Transverse colon (tissue), 4 donors: ENCODE measurements around a stretch of chr5.

GRCh38 chr5:179658439-179658857, 22.4 kb downstream of the CBY3 start:
- PRO-cap, result no peak
- RAMPAGE, long total RNA, 4 experiments, result no peak in any of the 4 experiments

DNA sequence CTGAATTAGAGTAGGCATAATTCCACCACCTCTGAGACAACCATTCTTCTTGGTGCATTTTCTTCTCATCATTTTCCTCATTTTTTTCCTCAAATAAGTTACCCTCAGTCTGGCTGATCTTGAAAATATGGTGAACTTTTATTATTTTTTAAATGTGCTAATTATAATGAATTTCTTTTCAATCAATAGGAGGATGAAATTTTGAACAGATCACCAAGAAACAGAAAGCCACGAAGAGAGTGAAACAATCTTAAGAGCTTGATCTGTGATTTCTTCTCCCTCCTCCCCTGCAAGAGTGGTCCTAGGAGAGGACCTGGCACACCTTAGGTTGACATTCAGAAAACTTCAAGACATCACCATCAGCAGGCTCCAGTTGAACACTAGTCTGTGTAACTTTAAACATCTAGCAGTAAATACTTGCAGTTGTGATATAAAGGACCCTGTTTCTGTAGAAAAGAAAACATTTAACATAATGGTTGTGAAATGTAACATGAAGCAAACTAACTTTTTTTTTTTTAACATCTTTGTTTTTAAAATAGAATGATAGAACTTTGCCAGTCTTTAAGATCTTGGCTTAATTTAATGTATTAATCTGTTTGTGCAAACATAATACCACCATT, 4.1 kb upstream of the MAML1 start:
- PRO-cap, result no peak
- RAMPAGE, long total RNA, 4 experiments, result no peak in any of the 4 experiments

DNA sequence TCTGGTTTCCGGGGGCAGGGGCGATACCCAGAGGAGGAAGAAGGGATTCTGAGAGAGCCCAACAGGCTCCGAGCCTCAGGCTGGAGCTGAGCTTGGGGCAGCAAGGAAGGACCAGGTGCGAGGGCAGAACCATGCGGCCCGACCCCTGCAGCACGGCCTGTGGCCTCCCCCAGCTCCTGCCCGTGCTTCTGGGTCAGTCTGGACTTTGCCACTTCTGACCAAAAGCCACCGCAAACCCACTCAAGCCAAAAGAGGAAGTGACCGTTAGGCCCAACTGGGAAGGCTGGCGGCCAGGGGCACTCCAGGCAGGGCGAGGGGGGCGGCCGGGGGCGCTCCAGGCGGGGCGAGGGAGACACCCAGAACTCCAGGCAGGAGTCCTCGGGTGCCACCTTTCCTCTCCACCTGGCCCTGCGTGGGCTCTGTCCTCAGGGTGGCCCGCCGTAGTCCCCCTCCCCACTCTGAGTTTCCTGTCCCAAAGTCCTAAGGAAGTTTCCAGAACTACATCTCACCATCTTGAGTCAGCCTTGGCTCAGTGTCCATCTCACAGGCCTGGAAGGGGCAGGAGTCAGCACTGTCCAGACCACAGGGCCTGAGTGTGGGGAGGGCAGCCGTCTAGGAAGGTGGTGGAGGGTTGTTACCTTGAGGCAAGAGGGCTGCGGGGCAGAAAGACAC, 986 bp upstream of the LTC4S start:
- PRO-cap, result no peak
- RAMPAGE, long total RNA, 4 experiments, result no peak in any of the 4 experiments

DNA sequence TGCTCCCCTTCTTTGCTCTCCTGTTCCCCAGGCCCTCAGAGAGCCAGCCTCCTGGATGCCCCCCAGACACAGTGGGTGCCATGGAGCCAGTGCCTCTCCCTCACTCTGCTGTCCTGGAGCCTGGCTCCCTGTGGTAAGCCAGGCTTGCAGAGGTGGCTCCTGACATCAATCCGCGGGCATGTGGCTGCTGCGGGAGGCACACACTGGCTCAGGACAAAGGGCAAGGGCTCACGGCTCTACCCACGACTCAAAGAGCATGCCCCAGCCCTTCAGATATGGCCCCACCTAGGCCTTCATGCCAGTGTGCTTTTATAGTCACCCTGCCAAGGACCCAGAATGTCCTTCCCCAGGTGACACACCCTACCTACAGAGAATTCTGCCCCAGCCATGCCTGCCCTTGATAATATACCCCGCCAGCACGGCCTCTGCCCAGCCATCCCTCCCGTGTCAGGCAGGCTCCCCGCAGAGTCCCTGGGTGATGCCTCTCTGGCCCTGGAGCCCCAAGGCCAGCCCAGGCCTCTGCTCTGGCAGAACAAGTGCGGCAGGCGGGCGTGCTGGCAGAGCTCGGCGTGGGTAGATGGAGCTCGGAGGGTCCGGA, 1.6 kb downstream of the MGAT4B start:
- PRO-cap, result bidirectional peak, plus-strand start at position 336 of the sequence, minus-strand start at position 180 of the sequence
- RAMPAGE, long total RNA, 4 experiments, result start-site peak on the minus strand in 2 of 4 experiments, centred at positions 249 to 253 of the sequence, 16 to 18 reads per replicate

DNA sequence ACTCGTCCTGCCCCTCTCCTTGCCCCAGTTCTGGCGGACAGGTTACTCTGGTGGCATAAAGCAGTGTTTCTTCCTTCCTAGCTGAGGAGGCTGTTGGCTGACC, 831 bp upstream of the SQSTM1 start:
- PRO-cap, result no peak
- RAMPAGE, long total RNA, 4 experiments, result no peak in any of the 4 experiments

DNA sequence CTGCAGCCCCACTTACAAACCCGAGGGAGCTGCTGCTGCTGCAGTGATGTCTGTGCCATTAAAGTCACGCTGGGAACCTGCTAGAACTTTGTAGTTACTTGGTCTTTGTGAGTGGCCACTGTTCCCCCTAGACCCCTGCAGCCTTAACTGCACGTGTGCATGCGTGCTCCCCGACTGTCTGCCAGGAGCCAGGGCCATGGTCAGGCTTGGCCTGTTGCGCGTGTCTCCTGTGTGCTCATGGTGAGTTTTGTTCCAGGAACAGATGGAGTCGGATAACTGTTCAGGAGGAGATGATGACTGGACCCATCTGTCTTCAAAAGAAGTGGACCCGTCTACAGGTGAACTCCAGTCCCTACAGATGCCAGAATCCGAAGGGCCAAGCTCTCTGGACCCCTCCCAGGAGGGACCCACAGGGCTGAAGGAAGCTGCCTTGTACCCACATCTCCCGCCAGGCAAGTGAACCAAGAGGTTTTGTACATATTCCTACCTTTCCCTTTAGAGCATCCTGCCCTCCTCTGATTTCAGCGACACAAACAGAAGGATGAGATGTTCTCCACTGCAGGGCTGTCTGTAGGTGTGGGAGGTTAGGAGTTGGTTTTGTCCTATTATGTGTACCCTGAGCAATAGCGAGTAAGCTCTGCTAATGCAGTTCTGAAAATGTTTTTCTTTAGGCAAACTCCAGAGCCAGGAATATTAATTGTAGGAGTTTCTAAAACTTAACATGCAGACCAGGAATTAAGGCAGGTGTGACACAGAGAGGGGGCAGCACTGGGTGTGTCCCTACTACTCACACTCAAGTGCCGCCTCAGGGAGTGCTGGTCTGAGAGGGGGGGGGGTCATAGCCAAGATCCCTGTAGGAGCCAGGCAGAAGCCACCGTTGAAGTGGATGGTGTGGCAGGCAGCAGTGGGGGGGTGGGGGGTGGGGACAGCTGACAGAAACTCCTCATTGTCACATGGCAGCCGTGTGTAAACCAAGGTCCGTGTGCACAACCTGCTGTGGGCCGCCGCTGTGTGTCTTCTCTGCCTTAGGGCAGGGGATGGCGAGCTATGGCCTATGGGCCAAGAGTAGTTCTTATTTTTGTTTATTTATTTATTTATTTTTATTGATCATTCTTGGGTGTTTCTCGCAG, 13.0 kb downstream of the SQSTM1 start:
- PRO-cap, result no peak
- RAMPAGE, long total RNA, 4 experiments, result no peak in any of the 4 experiments

DNA sequence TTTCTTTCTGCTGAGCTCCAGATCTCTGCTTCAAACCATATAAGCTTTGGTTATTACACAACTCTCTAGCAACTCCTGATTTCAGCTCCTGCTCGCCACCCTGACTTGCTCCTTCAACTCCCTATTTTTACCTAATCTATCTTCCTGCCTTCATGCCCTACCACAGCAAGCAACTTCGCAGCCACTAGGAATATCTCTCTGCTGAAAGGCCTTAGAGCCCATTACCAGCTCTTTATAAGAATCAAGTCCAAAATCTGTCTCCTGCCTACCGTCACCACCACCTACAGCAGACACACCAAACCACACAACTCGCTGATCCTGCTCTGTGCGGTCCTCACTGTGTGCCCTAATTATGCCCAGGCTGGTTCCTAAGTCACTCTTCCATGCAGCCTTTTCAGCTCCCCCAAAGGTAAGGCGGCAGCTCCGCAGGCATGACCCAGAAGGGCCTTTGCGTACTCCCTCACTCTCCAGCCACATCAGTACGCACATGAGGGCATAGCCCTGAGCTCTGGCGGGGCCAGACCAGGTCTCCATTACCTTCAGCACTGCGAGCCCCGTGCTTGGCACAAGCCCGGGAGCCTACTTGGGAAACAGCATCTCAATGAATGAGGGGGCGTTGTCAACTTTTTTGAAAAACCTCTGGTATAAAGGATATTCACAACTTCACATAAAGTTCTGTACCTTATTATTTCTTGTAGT, 48.8 kb upstream of the TBC1D9B start:
- PRO-cap, result no peak
- RAMPAGE, long total RNA, 4 experiments, result start-site peak on the minus strand in 1 of 4 experiments, centred at position 280 of the sequence, 7 reads per replicate

DNA sequence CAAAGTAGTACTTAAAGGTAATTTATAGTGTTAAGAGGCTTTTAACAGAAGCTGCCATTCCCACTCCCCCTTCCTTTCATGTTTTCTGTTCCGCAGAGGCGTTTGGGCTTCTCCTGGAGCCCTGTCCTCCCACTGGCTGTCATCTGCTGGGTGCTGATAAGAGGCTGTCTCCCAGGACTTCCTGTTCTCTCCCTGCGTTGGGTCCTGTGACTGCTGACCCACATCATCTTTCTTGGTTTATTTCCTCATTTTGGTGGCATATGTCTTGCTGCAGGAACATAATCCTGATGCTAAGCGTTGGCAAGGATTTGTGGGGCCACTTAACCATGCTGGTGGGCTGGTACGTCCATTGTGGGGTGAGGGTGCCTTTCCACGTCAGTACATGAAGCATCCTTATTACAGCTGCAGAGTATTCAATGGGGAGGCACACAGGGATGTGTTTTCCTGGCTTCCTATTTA, 22.1 kb upstream of the RNF130 start:
- PRO-cap, result unidirectional peak, minus-strand start at position 134 of the sequence
- RAMPAGE, long total RNA, 4 experiments, result no peak in any of the 4 experiments

GRCh38 chr5:180330477-180331433, 22.4 kb downstream of the GFPT2 start:
- PRO-cap, result unidirectional peak, plus-strand start at chr5:180331160
- RAMPAGE, long total RNA, 4 experiments, result no peak in any of the 4 experiments

GRCh38 chr5:180590064-180590783, 1.1 kb downstream of the SCGB3A1 start:
- PRO-cap, result no peak
- RAMPAGE, long total RNA, 4 experiments, result no peak in any of the 4 experiments

DNA sequence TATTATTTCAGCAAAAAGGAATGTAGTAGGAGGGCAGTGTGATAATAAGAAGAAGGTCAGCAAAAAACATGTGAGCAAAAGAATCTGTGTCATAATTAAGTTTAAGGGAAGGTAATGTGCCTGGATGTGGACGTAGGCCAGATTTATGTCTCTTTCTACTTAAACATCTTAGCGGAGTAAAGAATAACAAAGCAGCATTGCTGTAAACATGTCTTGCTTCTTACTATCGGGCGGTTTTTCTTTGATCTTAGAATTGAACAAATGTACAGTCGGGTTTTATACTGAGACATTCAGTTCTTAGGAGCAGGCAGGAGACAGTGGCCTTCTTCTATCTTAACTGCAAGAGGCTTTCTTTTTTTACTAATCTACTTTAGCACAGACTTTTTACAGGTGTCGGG, 40.3 kb upstream of the FLT4 start:
- PRO-cap, result no peak
- RAMPAGE, long total RNA, 4 experiments, result no peak in any of the 4 experiments

DNA sequence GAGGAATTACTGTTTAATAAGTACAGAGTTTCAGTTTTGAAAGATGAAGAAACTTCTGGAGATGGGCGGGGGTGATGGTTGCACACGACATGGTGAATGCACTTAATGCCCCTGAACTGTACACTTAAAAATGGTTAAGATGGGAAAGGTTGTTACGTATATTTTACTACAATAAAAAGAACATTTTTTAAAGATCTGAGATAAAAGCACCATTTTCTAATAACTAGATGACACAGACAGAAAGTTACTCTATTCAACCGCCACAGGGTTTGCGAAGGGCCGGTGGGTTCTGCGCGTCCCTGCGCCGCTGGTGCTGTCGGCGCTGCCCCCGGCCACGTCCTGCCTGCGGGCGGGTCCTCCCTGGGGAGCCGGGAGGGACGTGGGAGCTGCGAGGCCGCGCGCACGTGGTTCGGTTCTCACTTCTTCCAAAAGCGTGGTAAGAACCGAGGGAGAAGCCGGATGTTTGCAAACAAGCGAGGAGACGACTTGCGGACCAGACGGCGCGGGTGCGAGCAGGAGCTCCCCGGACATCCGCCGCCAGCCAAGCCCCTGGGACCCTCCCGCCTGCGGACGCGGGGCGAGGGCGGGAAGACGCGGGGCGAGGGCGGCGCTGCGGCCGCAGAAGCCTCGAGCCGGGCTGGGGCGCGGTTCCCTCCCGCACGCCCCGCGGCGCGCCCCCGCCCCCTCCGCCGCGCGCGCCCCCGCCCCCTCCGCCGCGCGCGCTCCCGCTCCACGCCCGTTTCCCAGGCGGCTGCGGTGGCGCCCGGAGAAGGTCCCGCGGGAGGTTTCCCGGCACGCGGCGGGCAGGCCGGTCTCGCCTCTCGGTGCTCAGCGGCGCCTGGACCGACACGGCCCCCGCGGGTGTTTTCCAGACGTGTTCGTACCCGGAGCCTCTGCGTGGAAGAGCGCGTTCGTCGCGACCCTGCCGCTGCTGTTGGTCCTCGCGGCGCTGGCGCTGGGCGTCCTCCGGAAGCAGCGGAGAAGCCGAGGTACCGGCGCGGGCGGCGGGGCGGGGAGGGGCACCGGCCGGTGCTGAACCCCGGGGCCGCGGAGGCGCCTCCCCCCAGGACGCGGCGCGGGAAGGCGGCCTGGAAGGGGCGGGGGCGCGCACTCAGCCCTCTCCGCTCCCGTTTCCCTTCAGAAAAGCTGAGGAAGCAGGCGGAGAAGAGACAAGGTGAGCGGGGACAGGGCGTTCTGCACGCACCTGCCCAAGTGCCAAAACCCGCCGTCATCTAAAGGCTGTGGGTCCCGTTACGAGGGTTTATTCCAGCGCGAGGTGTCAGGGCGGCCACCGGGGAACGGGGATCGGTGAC, 12.7 kb downstream of the BTNL9 start:
- PRO-cap, result no peak
- RAMPAGE, long total RNA, 4 experiments, result start-site peak on the plus strand in 3 of 4 experiments, centred at positions 744 to 864 of the sequence, 5 to 42 reads per replicate

DNA sequence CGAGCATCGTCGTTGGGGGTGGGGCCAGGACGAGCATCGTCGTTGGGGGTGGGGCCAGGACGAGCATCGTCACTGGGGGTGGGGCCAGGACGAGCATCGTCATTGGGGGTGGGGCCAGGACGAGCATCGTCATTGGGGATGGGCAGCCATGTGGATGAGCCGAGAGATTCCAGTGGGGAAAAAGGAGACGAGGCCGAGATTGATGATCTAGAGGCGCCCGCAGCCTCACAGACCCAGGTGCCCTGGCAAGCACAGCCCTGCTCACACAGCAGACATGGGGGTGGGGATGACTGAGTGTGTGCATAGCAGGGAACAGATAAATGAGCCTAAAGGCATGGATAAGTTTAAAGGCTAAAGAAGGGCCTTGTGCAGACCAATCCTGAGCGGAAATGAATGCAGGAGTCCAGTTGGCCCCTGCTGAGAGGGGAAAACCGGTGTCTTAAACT, 13.7 kb downstream of the OR2V2 start:
- PRO-cap, result no peak
- RAMPAGE, long total RNA, 4 experiments, result no peak in any of the 4 experiments

GRCh38 chr5:181207262-181208051, 2.5 kb upstream of the TRIM7 start:
- PRO-cap, result bidirectional peak, plus-strand start at chr5:181207751, minus-strand start at chr5:181207546
- RAMPAGE, long total RNA, 4 experiments, result no peak in any of the 4 experiments

DNA sequence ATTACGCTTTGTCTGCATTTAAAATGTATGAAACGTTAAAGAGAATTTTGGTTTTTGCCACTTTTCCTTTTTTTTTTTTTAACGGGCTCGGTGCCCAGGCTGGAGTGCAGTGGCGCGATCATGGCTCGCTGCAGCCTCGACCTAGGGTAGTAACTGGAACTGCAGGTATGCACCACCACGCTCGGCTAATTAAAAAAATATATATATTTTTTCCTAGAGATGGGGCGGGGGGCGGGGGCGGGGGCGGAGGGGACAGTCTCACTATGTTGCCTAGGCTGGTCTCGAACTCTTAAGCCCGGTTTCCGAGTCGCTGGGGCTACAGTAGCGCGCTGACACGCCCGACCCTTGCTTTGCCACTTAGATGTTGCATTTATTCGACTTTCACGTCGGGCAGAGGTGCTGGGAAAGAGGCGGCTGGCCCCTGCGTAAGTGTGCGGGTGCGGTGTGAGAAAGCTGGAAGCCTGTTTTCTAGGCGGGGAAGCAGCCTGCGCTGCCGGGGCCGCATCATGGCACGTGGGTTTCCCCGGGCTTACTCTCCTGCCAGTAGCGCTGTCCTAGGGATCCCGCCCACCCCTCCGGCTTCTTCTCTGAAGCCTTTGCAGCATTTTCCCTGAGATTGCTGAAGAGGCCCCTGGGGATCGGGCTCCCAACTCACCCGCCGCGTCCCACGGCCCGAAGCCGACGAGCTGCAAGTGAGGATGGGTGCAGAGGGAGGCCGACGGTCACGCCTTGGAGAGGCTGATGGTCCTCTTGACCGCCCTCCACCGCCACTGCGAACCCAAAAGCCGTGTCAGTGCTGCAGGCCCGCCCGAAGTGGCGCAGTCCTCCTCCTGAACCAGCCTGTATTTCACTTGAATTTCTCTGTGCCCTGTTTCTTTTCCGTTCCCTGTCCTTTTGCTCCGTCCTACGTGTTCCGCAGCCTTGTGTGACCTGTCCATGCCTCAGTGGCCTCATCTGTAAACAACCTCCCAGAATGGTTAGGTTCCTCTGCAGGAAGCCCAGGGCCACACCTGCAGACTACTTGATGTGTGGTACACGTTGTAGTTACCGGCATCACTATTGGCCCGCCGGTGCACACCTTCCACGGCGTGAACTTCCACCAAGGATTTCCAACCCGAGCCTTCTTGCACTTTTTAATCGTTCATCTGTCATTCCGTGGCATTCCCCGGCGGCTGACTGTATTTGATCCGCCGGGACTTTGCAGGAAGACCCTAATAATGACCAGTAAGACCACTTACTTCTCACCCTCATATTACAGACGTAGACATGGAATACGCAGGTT, 5.8 kb upstream of the TRIM41 start:
- PRO-cap, result unidirectional peak, plus-strand start at position 393 of the sequence; unidirectional peak, plus-strand start at position 546 of the sequence; bidirectional peak, plus-strand start at position 790 of the sequence, minus-strand start at position 680 of the sequence; unidirectional peak, minus-strand start at position 863 of the sequence; unidirectional peak, minus-strand start at position 946 of the sequence
- RAMPAGE, long total RNA, 4 experiments, result no peak in any of the 4 experiments

GRCh38 chr5:181237619-181238544, 5.8 kb downstream of the RACK1 start:
- PRO-cap, result no peak
- RAMPAGE, long total RNA, 4 experiments, result start-site peak on the minus strand in 1 of 4 experiments, at chr5:181238100-181238232 at its widest, 51 reads per replicate